Glomerular endothelial cell (primary cell): ENCODE data around the gene RTP2.

DNA sequence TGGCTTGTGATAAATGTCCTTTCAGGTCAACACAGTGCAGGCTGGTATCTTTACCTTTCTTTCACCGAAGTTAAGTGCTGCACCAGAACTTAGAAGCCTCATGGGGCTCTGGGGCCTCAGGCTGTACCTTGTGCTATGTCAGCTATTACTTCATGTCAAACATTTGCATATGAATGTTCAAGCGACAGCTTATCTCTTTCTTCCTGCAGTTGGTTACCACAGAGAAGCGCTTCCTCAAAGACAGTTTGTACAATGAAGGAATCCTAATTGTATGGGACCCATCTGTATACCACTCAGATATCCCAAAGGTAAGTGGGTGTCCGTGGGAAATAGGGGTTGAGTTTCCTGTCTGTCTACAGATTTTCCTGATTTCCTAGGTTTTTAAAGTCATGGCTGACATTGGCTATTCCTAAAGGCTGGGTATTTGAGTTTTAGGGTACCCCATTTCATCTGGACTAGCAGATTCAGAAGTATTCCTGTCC lies 66.6 kb downstream of the RPL39L start:
- RAMPAGE, long total RNA, result no peak

DNA sequence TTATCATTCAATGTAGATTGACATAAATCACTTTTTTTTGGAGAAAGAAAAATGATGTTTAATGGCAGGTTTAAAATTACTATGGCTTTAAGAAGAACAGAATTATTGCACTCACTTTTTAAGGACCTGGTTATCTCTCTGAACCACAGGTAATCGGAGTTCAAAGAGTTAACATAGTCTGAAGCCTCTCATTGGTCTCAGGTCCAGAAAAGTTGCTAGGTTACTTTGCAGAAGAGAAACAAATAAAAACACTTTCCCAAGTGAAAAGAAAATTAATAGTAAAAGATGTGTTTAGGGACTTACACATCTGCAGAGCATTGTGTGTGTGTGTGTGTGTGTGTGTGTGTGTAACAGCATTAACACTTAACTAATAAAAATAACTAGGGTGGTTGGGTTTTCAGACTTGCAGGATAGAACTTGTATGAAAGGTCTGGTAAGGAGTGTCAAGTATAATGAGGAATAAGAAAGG lies 1.1 kb downstream of the MASP1 start:
- RAMPAGE, long total RNA, result no peak

- RAMPAGE, long total RNA, result no peak
Observed at GRCh38 chr3:187702274-187702735, at the start of gene RTP2. TSS of gene RTP2 (minus strand) at chr3:187702557.

DNA sequence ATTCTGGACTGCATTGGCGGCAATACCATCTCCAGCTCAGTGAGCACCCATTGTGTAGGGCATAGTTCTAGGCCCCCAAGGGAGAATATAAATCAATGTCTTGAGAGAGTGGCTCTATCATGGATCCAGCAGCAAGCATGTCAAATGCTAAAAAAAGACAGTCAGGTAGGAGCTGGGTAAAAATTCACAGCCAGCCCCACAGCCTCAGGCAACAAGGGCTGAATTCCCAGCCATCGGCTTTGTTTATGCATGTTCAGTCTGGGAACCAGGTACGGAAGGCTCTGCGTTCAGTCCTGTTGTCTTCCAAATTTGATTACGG lies 18.9 kb upstream of the BCL6 start:
- RAMPAGE, long total RNA, result no peak

- RAMPAGE, long total RNA, result no peak
Observed at GRCh38 chr3:187795497-187796075, 50.3 kb upstream of the BCL6 start.

- RAMPAGE, long total RNA, result no peak
Observed at GRCh38 chr3:188097922-188098506, 55.9 kb upstream of the LPP start.

GRCh38 chr3:188109016-188109559 lies 44.9 kb upstream of the LPP start:
- RAMPAGE, long total RNA, result no peak

GRCh38 chr3:188123050-188123684 lies 30.8 kb upstream of the LPP start:
- RAMPAGE, long total RNA, result no peak

GRCh38 chr3:188152975-188153351 lies 994 bp upstream of the LPP start:
- RAMPAGE, long total RNA, result no peak

- RAMPAGE, long total RNA, result no peak
Observed at GRCh38 chr3:188222458-188223517, 68.8 kb downstream of the LPP start.

DNA sequence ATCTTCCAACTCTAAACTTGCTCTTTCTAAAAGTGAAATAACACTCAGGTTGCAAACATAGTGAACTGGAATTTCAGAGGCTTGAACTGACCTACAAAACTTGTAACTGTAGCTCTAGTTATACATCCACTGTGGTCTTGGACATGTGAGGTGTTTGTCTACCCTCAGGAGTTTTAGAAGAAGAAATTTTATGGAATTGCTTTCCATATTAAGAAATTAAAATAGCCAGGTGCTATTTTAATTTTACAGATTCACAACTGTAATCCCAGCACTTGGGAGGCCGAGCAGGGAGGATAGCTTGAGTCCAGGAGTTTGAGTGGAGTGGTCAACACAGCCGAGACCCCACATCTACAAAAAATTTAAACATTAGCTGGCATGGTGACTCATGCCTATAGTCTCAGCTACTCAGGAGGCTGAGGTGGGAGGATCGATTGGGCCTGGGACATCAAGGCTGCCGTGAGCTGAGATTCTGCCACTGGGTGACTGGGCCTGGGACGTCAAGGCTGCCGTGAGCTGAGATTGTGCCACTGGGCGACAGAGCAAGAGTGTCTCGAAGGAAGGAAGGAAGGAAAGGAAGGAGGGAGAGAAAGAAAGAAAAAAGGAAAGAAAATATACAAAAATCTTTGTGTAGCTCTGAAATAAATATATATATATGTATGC lies 95.1 kb downstream of the LPP start:
- RAMPAGE, long total RNA, result no peak

DNA sequence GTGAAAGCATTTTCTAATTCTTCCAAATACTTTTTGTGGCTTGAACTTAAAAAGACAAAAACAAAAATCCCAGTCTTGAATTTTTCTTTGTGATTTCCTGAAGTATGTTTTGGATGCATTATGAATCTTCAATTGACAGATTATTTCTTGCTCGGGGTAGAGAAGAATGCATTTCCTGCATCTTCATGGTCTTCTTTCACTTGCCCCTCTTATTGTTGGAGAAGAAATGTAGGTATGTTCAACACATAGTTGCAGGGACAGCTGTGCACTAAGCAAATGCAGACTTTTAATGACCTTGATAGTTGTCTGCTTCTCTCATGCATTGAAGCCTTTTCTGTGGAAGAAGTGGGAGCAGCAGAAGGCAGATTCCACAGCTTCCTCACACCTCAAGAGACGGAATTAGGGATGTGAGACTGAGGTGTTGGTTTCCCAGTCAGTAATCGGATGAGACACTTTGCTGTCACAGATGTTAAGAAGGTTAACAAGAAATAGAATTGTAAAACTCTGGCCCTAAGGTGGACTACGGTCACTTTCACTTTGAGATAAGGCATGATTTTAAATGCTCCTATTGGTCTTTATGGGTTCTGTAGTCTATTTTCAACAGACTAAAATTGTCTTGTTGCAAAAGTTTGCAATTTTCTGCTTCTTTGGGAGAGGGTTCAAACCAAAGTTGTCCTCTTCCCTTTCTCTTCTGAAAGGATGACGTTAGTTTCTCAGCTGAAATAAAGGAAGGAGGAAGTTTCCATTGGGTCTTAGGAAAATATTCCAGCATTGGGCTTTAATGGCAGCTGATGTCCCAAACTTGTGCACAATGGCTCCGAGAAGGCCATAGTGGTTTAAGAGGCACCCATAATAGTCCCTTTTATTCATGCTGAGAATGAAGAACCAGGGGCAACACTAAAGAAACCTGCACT lies 117.4 kb downstream of the LPP start:
- RAMPAGE, long total RNA, result no peak

- RAMPAGE, long total RNA, result no peak
Observed at GRCh38 chr3:188284136-188284769, 130.3 kb downstream of the LPP start.

DNA sequence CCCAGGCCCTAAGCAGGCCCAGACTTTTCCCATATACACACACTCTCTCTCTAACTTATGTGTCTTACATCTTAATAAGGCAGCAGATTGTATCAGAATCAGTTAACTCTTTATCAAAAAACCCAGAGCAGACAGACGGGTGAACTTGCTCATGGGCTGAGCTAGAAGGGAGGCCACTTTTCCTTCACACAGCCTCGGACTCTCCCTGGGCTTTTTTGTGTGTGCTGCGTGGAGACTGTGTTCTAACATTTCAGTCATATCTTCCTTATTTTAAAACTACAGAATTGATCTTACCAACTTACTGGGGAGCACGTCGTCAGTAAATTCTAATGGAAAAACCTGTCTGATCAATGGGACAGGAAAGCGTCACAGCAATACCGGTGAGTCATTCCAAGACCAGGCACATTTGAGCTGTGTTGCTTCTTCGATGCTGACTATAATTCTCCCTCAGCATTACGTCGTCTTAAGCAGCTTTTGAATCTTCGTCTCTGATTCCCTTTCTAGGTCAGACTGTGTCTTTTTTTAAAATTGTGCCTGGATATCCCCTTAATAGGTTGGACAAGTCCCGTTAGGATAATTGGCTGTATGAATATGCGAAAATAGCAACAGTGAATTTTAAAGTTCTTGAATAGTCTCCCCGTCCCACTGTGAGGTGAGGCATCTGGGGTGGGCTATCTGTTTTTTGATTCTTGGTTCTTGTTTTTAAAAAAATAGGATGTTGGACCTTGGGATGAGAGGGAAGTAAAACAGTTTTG lies 145.2 kb downstream of the LPP start:
- RAMPAGE, long total RNA, result no peak

- RAMPAGE, long total RNA, result no peak
Observed at GRCh38 chr3:188518764-188519290, 364.9 kb downstream of the LPP start.

DNA sequence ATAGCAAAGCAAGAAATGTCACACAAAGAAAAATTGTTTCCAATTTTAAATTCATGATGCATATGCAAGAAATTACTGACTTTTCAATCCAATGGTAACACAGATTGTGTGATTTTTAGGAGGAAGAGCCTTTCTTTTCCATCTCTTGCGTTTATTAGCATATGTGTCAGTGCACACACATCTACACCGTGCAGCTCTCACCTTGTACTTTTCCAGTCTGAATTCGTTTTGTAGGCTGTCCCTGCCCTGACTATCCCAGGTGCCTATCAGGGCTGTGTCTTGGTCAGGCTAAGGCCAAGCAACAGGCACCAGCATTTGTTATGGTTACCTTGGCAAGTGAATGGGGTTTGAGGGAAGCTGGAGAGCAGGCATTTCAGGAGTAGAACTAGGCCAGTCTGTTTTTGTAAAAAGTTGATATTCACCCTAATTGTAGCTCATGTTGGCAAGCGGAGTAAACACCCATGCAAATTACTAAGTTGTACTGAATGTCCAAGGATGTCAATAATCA lies 489.5 kb upstream of the TPRG1 start:
- RAMPAGE, long total RNA, result no peak

GRCh38 chr3:188688550-188689105 lies 483.1 kb upstream of the TPRG1 start:
- RAMPAGE, long total RNA, result no peak

DNA sequence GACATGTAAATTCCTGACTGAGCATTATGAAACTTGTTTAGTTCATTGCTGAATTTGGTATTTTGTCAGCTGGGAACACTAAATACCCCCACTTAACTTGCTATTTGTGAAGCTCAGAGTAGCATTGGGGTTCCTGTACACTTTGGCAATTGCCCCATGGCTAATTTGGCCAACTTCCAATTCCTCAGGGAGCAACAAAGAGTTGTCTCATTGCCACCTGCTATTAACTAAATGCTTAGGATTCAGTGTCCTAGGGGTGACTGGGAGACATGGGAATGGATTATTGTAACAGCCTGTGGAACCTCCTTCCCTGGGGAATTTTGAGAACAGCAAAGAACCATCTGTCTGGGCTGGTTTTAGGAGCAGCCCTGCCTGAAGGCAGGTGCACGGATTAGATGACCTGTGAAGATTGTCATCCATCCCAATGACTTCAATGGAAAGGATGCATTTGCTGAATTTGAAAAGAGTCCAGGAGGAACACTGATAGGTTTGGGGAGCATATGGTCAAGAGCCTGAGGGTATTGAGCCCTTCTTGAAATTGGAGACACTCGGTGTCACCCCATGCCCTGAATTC lies 437.3 kb upstream of the TPRG1 start:
- RAMPAGE, long total RNA, result no peak

- RAMPAGE, long total RNA, result no peak
Observed at GRCh38 chr3:188780146-188781252, 391.3 kb upstream of the TPRG1 start.

DNA sequence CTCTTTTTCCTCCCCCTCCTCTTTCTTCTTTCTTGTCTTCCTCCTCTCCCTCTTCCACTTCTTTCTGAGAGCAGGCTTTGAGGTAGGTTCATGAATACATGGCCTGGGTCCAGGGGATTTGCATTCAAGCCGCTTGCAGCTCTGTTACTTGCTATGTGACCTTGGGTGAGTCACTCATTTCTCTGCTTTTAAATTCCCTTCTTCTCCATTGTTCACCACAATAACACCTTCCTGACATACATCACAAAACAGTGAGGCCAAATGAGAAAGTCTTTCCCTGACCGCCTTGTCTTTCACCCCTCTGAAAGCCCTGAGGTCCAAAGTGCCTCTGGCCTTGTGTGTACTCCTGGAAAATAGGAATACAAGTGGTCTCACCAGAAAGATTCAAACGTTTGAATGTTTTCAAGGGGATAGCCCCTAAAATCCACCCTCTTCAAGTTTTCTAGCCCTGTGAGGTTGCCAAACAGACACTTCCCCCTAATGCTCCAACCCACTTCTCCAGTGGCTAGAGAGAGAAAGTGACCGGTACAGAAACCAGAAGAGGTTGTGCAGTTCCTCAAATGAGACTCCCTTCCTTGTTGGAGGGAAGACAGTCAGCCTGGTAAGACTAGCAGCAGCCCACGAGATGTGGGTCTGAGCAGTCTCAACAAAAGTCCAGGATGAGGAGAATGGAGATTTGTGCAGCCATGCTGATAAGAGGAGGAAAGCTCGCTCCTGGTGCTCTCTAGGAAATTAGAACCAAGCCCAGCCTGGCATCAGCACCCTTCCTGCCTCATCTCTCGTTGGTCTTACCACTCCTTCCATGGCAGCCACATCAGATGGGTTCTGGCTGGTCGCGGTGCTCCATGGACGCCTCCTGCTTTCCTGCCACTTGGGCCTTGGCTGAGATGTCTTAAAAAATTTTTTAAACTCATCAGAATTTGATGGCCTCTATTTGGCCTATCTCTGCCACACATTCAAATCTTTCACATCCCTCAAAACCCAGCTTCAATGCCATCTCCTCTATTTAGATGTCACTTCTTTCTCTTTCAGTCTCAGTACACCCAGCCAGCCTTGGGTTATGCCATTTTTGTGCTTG lies 222.8 kb upstream of the TPRG1 start:
- RAMPAGE, long total RNA, result no peak